Glomerular endothelial cell (primary cell): ENCODE data around the genes P2RY1 and SLC33A1.

DNA sequence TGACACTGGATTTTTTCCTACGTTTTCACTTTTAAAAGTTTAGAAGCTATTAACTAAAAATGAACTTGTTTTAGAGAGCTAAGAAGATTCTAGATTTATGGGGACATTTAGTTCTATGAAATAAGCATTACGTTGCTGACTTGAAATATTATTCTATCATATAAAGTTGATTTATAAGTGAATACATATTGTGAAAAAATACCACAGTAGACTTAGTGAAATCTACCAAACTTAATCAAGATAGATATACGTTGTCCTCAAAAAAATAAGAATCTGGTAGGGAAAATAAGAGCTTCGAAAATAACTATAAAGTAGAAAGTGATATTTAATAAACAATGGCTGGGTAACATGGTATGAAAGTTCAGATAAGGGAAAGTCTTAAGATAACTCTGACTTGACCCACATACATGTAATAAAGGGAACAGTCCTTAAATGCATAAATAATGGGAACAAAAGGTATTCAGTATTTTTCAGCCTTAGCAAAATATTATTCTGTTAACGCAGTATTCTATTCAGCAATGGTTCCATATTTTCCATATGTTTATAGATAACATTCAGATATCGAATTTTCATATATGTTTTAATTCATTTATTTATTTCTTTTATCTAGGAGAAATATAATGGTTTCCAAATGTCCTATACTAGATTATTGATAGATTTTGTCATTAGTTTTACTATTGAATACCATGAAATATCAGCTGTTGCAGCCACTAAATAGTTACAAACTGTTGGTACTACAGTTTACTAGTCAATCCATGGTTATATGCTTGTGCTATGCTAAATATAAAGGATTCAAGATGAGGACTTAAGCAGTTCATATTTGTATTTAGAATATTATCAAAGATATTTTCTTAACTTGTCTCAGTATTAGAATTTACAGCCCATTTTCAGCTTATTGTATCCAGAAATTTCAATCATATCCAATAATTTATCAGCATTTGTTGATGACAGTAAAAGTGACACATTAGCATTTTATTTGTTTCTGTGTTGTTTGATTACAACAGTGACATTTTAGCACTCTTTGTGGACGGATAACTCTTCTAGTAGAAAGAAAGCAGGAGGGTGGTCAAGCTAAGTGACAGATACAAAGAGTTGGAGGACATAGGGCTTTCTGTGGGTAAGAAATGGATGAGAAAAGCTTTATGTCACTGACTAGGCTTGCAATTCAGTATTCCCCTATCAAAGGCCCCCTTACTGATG lies 5.8 kb downstream of the MBNL1 start:
- RAMPAGE, long total RNA: no peak

GRCh38 chr3:152279785-152280390 lies 11.2 kb downstream of the MBNL1 start:
- RAMPAGE, long total RNA: no peak

GRCh38 chr3:152322594-152323176 lies 54.0 kb downstream of the MBNL1 start:
- RAMPAGE, long total RNA: no peak

GRCh38 chr3:152356236-152356756 lies 87.6 kb downstream of the MBNL1 start:
- RAMPAGE, long total RNA: no peak

DNA sequence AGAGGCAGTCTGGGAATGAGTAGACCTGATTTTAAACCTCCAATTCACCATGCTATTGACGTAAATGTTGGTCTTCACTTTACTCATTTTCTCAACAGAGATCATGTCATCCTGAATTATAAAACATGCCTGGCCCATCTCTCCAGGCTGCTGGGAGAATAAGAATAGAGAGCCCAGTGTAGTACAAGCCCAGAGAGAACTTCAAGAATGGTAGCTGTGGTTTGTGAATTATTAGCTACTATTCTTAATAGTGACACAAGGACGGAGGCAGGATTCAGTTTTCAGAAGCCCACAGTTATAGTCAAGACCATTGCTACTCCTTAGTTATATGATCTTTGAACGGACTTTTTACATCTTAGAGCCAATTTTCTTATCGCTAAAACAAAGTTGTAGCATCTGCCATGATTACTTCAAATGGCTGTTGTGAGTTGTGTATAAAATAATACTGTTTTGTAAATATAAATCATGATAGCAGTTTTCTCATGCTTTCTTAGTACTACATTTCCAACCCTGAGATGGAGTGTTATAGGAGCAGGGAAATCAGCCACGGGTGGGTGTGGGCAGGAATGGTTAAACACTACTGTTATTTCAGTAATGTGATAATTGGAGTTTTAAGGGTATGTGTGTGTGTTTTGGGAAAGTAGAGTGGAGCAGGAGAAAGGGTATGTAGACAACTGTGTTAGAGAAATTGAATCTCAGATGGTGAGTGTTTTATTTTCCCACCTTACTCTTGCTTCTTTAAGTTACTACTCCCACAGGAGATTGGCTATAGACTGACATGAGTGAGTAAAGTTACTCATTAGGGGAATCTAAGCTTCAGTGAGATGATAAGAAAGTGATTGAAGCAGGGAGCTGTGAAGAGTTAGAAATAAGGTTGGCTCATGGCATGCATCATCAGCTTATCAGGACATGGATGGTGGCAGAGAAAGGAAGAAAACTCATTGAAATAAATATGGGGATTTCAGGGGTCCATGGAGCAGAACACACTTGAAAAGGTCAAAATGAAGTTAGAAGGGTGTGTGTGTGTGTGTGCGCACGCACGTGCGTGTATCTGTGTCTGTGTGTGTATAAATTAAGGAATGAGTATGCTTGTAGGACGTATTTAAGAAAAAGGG lies 88.6 kb downstream of the MBNL1 start:
- RAMPAGE, long total RNA: no peak

DNA sequence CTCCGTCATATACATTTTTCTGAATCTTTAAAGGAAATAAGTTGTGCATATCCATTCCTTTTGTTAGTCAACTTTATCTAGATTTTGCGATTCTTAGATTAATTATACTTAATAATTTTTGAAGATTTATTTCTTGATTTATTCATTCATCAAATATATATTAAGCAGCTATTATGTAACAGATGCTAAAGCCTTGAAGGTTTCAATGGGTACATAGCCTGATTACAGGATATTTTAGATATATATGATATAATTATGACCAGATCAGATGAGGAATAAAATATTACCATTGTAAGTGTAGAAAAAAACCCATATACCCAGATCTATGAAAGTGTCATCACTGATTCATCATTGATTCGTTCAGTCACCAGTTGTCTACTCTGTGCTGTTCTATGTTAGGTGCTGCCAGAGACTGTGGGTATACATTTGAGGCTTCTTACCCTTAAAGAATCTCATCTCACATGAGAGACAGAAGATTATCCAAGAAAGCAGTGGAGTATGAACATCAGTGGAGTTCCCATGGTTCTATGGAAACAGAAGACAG lies 92.1 kb downstream of the MBNL1 start:
- RAMPAGE, long total RNA: no peak

- RAMPAGE, long total RNA: no peak
Measured at GRCh38 chr3:152428230-152428977, 159.7 kb downstream of the MBNL1 start.

- RAMPAGE, long total RNA: no peak
Measured at GRCh38 chr3:152834298-152835290, at the start of gene P2RY1. Gene P2RY1 (plus strand): TSS chr3:152835131.

DNA sequence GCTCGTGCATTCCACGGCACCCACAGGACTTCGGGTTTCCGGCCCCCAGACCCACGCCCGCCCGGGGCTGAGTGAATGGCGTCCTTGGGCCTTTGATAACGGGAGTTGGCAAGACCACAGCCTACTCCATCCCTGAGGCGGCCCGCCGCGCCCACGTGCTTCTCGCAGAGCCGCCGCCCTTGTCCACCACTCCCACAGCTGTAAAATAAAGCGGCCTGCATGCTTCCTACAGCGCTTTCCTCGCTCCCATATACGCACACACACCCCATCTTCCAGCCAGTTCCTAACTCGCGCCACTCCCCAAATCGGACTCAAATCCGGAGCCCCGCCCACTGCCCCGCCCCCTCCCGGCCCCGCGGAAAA lies 284 bp upstream of the RAP2B start:
- RAMPAGE, long total RNA: no peak

GRCh38 chr3:153166661-153167446 lies 4.8 kb downstream of the RAP2B start:
- RAMPAGE, long total RNA: no peak

- RAMPAGE, long total RNA: no peak
Measured at GRCh38 chr3:153289411-153289877, 127.4 kb downstream of the RAP2B start.

- RAMPAGE, long total RNA: no peak
Measured at GRCh38 chr3:153293196-153293672, 131.2 kb downstream of the RAP2B start.

GRCh38 chr3:153552880-153553122 lies 390.8 kb downstream of the RAP2B start:
- RAMPAGE, long total RNA: no peak

- RAMPAGE, long total RNA: no peak
Measured at GRCh38 chr3:154089322-154089879, 31.8 kb upstream of the ARHGEF26 start.

DNA sequence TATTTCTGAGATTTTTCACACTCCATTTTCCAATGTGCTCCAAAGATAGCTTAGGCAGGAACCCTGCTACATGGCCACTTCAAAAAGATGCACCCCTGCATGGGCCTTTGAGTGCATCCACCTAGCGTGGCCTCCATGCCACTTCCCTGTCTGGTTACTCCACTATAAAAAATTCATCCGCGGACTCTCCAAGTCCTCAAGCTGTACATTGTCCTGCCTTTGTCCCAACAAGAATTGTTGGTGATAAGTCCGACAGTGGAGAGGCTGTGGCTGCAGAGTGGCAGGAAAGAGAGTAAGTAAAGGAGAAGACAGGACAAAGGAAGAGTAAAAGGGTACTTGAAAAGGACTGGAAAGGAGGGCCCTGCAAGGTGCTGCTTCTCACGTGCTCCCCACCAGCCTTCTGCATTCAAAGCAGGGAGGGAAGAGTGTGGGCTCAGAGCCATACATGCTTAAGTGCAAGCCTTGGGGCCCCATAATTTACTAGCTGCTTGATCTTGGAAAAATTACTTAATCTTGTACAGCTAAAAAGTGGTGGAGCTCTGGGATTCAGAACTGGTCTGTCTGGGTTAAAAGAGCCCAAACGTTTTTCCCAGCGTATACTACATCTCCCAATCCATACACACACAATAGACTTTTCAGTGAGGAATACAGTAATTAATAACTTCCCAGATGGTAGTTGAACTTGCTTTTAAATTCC lies 29.8 kb downstream of the MME start:
- RAMPAGE, long total RNA: no peak

DNA sequence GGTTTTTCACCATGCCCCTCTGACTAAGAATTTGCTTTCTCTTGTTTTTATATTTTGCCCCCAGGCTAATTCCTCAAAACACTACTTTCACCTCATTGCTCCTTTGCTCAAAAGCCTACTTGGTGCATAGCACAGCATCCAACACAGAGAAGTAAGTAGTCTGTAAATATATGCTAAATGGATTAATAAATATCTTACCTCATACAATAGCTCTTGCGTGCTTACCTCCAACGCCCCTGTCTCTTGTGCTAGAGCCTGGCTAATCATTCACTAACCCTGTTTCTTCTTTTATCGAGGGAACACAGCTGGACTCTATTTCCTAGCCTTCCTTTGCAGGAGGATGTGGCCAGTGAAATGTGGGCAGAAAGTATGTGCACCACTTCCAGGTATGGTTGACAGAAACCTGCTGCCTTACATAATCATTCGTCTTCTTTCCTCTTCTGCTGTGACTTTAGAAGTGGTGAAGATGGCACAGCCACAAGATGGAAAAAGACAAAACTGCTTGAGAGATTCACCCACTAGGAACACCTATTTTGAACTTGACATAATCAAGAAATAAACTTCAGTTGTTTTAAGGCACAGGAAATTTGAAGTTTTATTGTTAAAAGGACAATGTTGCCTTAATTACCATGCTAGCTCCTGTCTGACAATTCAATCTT lies 189.8 kb downstream of the PLCH1 start:
- RAMPAGE, long total RNA: no peak

DNA sequence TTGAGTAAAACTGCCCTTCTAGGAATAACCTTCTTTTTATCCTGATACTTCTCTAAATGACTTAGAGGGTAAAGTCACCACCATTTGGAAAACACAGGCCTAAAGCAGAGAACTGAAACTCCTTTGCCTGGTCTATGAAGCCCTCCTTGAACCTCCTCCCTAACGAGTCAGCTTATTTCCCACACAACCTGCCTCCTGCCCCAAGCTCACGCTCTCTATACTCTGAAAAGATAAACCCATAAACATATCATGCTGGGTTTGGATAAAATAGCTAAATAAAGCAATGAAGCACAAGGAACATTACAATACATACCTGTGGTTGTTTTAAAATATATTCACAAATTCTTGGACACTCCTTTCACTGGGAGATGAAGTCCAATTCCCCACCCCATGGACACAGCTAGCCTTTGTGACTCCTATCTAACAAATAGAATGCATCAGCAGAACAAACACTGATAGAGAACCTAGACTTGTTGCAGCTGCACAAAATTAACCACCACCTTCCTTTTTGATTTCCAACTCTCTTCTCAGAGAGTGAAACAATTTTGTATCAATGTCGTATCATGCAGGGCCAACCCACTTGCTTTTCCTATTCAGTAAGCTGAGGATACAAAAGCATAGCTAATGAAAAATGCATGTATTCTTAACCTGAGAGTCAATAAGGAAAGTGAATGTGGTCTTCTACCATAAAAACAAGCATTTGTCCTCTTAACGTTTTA lies 98.1 kb downstream of the PLCH1 start:
- RAMPAGE, long total RNA: no peak

DNA sequence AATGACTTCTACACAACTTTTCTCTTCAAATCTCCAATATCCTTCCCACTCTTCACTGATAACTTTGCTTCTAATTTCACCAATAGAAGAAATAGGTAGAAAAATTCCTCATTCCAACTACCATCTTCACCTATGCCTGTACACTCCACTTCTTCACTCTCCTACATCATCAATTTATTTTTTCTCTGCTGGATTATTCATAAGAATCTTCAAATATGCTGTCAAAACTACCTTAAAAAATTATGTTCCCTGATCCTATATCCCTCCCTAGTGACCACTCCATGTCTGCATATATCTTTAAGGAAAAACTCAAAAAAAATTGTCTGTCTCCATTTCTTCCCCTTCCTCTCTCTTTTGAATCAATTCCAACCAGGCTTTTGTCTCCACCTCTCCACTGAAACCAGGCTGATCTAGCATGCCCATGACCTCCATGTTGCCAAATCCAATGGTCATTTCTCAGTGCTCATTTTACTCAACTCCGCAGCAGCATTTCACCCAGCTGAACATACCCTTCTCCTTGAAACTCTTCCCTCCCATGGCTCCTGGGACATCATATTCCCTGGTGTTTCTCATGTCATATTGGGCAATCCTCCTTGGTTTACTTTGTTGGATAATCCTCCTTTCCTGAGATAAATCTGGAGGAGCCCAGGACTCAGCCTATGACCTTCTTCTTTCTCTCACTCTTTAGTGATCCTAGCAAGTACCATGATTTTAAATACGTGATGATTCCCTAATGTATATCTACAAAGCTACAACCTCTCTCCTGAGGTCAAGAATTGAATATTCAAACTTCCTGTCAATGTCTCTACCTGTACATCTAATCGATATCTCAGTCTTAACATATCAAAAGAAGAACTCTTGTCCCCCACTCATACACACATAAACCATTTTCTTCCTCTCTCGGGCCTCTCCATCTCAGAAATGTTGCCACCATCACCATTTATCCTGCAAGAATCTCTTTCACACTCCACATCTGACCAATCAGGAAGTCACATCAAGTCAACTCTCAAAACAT lies 90.9 kb downstream of the PLCH1 start:
- RAMPAGE, long total RNA: no peak

GRCh38 chr3:155853731-155853912 lies 605 bp downstream of the SLC33A1 start:
- RAMPAGE, long total RNA: no peak

DNA sequence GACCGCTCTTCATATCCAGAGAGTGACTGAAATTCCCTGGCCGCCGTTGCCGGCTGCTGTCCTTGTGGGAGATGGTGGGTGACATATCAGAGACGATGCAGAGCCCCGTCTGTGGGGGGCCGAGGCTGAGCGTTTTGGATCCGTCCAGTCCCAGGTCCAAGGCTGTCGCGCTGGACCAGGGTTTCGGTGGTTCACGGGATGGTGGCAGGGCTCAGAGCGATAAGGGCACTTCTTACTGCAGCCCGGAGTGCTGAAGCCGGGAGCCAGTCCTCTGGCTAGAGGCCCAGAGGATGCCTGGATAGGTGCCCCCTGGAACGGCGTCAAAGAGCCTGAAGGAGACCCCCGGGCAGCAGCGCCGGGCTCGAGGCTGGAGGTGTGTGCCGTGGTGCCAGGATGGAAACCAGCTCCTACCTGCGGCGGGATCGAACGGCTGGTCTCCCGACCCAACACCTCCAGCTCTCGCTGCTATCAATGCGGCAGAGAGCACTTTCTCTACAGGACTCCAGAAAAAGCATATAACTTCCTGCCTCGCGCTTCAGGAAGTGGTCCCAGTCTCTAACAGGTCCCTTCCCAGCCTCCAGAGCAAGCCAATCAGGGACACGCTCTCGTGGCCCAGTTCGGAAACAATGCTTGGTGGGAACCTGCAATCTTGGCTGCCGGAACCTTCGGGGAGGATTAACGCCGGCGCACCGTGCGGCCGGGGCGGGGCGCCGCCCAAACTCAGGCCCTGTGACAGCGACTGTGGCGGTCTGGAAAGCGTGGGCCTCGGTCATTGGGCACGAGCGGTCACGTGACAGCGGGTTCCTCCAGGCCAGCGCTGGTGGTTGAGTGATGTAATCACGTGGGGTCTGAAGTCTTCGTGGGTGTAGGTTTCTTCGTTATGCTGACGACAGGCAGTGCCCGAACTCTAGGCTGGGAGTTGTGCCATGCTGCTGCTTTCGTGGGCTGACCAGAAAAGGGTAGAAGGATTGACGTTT lies at the start of gene SLC33A1:
Gene SLC33A1, minus strand, starts transcription at position 515 of the 977 bp plus-strand sequence.
- RAMPAGE, long total RNA: start-site peak on the minus strand centred at position 490 of the sequence, 41 bp wide, 126 and 379 reads in 2 replicates